ENCODE measurements around a stretch of chr13.

DNA sequence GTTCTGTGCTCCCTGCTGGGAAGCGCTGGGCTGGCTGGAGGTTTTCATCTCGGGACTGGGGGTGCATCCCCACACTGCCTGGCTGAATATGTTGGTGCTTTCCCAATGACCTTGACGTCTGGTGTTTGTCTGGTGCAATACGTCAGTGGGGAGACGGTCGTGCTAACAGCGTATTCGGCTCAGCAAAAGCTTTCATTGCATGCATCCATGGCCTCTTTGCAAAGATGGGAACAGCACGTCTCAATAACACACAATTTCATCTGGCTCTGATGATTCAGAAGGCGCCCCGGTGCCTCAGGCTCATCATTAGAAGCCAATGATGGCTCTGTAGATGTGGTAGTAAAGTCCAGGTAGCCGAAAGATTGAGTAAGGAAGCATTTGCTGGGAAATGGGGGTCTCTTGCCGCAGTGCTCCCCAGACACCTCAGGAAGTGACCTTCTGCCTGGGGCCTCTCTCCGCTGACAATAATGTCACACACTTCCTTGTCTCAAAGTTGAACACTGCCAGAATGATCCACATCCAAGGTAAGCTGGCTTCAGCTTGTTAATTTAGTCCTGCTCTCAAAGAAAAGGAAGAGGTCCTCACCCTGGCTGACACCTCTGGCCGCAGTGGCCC, 97.7 kb downstream of the ING1 start:
- PRO-cap, 2 experiments = peak in 2 of 2 experiments; most common plus-strand start position 135 of the sequence (in 1); most common minus-strand start position 57 of the sequence (in 2)

- PRO-cap, 2 experiments = no peak in any of the 2 experiments
Measured at GRCh38 chr13:110812459-110812583, 98.8 kb downstream of the ING1 start.

DNA sequence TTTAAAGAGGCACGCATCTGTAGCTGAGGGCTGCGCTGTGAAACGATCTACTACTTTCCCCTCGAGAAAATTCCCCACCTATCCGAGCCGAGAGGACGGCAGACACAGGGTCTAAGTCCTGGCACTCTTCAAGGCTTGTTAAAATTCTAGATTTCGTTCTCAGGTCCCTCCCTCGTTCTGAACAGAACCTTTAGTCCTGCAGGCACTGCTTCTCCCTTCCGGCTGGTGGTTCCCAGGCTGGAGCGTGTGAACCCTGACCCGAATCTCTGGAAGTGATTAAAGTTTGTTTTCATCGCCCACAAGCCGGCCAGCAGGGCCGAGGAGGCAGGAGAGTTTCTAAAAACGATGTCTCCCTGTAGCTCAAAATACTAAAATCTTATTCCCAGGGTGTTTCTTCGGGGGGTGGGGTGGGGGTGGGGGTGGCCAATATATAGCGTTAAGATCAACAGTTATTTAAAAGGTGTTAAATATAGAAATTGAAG, 1.1 kb downstream of the ARHGEF7 start:
- PRO-cap, 2 experiments = peak in 2 of 2 experiments; most common plus-strand start position 306 of the sequence (in 1); most common minus-strand start position 274 of the sequence (in 2)

GRCh38 chr13:111152632-111153064, 37.5 kb downstream of the ARHGEF7 start:
- PRO-cap, 2 experiments = peak in 2 of 2 experiments; most common minus-strand start chr13:111152988 (in 2)

DNA sequence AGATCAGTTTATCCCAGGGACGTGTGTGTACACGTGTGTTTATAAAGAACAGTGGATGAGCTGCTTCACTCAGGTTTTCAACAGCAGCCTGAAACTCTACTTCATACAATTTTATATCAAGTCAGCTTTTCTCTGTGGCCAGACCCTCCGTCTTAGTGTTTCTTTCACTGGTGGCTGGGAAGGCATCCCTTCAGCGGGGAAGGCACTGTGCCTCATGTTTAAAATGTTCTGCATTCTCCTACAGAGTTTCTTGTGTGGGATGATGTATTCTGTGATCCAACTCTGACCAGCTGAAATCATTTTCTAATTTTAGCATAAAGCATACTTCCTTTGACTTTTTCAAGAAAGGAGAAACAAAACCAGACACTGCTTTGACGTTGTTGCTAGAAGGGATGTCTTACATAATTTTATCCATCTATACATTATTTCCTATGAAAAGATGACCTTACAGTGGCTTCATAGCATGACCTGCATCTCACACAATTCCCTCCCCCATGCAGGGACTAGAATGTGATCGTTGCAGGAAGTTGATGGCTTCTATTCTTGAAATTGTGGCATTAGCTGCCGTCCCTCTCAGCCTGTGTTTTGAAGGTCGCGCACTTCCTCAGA, 38.7 kb upstream of the TEX29 start:
- PRO-cap, 2 experiments = no peak in any of the 2 experiments

- PRO-cap, 2 experiments = no peak in any of the 2 experiments
Measured at GRCh38 chr13:111372621-111373079, 52.2 kb downstream of the TEX29 start.

DNA sequence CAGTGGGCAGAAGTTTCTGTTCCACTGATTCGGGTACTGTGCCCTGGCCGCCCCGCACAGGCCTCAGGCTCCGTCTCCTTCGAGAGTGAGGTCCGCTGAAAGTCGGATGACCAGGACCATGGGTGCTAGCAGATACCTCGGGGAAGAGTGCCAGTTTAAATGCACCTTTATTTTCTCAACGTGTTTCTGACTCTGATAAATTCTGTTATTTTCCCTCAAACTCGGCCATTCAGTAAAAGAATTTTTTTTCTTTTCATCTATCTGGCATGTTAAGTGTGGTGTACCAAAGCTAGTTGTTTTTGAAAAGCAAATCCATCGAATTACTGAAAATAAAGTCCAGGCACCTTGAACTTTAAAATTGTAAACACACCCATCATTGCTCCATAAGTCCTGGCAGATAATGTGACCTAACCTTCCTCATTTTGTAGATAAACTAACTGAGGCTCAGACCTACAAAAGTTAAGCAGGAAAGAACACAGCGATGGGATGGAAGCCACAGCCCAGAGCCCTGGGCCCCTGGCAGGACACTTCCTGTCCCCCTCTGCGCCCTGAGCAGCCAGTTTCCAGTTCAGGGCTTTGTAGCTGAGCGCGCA, 126.8 kb downstream of the SOX1 start:
- PRO-cap, 2 experiments = peak in 2 of 2 experiments; most common plus-strand start position 447 of the sequence (in 2); most common minus-strand start position 325 of the sequence (in 2)

- PRO-cap, 2 experiments = no peak in any of the 2 experiments
Measured at GRCh38 chr13:112555798-112556340, 32.1 kb downstream of the TUBGCP3 start.

DNA sequence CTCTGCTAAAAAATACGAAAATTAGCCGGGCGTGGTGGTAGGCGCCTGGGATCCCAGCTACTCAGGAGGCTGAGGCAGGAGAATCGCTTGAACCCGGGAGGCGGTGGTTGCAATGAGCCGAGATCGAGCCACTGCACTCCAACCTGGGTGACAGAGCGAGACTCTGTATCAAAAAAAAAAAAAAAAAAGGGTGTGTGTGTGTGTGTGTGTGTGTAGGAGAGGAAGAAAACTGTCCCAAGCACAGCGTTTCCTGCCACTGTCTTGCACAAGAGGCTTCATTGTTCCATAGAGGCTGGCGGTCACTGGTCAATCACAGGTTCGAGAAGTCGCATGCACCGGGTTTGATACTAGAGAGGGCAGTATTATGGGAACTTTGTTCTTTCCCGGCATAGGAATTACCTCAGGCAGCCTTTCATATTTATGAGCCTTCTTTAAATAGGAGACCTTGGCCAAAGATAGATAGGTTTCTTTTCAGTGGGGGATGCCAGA, 1.5 kb downstream of the ATP11A start:
- PRO-cap, 2 experiments = peak in 2 of 2 experiments; most common plus-strand start position 309 of the sequence (in 2); most common minus-strand start position 231 of the sequence (in 2)

DNA sequence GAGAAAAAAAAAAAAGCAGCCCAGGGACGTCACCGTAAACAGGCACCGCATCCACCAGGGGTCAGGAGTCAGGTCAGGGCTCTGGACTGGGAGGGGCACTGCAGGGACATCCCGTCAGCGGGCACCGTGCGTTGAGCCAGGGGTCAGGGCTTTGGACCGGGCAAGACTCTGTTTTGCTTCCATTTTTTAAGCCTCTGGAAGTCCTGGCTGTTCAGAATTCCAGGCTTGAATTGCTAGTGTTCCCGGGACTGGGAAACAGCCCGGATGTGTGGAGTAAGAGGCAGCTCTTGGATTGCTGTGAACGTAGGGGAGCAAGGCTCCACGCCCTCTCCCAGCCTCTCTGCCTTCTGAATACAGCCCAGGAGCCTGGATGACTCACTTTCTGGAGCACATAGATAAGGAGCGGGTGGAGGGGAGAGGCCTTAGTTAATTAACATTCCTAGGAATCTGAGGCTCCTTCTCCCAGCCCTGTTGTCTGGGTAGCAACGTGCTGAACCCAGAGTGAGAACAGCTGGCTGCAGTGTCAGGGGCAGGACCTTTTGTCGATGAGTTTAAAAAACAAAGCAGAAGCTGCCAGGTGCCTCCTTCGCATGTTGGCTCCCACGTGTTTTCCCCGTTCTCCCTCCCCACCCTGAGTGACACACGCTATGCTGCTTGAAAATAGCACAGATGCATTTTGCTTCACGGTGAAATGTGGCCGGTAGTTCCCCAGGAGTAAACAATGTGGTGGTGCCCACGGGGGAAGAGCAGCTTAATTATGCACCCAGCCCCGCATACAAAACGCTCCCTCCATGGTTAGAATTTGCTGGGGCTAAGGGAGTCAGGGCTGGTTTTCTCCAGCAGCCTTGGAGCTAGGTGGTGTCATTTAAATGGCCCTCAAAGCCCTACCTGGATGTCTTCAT, 21.9 kb downstream of the ATP11A start:
- PRO-cap, 2 experiments = no peak in any of the 2 experiments

GRCh38 chr13:112742039-112742498, 52.2 kb downstream of the ATP11A start:
- PRO-cap, 2 experiments = no peak in any of the 2 experiments

GRCh38 chr13:112760956-112761239, 71.1 kb downstream of the ATP11A start:
- PRO-cap, 2 experiments = no peak in any of the 2 experiments

DNA sequence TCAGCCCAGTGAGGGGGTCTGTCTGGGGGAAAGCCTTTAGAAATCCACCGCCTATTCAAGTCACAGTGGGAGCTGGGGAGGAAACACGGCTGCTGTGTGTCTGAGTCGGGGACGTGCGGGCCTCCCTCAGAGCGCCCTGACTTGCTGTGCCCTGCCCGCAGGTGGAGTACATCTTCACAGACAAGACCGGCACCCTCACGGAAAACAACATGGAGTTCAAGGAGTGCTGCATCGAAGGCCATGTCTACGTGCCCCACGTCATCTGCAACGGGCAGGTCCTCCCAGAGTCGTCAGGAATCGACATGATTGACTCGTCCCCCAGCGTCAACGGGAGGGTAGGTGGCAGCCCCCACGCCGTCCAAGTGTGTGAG, 137.8 kb upstream of the MCF2L start:
- PRO-cap, 2 experiments = no peak in any of the 2 experiments

DNA sequence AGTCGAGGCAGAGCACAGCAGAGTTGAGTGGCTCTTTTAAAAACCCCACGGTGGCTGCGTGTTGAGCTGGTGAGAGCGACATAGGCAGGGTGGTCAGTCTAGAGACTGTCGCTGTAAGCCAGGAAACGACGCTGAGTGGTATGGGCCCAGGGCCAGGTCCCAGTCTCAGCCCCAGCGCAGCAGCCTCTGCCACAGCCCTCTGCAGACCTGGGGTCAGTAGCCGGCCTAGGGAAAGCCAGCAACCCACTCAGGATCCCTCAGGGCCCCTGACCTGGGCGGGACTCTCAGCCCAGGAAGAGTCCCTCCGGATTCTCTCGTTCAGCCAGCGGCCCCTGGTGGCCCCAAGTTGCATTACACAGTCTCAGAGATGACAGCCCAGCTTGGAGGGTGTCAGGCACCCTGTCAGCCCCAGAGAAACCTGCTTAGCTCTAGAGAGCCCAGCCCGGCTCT, 94.6 kb upstream of the MCF2L start:
- PRO-cap, 2 experiments = no peak in any of the 2 experiments

- PRO-cap, 2 experiments = no peak in any of the 2 experiments
Measured at GRCh38 chr13:112884968-112885514, 84.0 kb upstream of the MCF2L start.

GRCh38 chr13:112931014-112932122, 37.6 kb upstream of the MCF2L start:
- PRO-cap, 2 experiments = no peak in any of the 2 experiments

GRCh38 chr13:112942662-112943061, 26.4 kb upstream of the MCF2L start:
- PRO-cap, 2 experiments = peak in 1 of 2 experiments; most common plus-strand start chr13:112942884 (in 1)

GRCh38 chr13:112993928-112994703, 25.1 kb downstream of the MCF2L start:
- PRO-cap, 2 experiments = no peak in any of the 2 experiments

DNA sequence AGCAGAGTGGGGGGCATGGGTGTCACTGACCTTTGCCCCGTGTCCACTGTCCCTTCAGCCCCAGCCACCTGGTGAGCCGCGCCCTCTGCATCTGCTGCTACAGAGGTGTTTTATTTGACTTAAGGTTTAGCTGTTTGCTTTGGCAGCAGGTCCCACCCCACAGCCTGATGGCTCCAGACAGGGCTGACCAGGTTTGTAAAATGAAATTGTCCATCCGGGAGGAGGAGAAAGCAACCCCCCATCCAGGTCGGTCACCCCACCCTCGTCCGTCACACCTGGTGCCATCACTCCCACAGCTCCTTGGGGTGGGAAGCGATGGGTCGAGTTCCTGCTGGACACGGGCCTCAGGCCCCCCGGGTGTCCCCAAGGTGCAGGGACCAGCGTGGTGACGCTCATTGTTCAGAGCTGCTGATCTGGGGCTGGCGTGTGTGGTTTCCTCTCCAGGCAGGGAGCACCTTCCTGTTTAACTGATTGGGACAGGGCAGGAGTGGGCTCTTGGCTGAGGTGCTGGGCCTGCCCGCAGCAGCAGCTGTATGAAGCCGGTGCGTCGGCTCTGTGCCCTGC, 28.5 kb downstream of the MCF2L start:
- PRO-cap, 2 experiments = no peak in any of the 2 experiments

DNA sequence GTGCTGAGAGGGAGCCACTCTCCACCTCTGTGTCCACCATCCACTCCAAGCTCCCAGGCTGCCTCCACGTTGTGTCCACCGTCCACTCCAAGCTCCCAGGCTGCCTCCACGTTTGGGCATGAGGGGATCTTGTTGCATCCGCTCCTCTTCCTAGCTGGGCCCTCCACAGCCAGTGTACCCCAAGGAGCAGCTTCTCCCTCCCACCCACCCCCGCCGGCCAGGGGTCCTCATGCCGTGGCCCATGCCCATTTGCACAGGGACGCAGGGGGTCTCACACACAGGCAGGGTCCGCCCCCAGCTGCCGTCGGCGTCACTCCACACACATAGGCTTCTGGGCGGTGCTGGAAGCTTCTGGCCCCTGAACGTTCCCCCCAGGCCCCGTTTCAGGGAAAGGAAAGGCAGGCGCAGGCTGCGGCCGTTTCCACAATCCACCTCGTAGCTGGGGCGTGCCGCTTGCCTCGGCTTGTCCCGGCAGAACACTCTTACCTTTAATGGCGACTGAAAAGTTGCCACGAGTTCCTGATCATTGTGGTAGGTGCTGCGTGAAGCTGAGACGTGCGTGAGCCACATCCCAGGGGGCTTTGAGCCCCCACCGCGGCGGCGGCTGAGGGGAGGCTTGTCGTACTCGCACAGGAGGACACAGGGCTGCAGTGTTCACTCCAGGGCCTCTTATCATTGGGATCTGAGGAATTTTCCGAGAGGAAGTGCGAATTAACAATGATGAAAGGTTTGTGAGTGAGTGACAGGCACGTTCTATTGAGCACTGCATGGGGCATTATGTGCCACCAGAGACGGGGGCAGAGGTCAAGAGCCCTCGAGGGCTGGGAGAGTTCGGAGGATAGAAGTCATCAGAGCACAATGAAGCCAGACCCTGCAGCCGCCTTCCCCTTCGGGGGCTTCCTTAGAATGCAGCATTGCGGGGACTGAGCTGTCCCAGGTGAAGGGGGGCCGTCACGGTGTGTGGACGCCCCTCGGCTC, 53.5 kb downstream of the MCF2L start:
- PRO-cap, 2 experiments = no peak in any of the 2 experiments

All from Metastatic Liver Carcinoma in the Adrenal Gland (tissue), 2 donors.